ENCODE measurements around a stretch of chr10.

- PRO-cap, 2 experiments: no peak in any of the 2 experiments
- RAMPAGE, long total RNA, 4 experiments: no peak in any of the 4 experiments
Measured at GRCh38 chr10:80290827-80291291, 1.4 kb upstream of the MAT1A start.

DNA sequence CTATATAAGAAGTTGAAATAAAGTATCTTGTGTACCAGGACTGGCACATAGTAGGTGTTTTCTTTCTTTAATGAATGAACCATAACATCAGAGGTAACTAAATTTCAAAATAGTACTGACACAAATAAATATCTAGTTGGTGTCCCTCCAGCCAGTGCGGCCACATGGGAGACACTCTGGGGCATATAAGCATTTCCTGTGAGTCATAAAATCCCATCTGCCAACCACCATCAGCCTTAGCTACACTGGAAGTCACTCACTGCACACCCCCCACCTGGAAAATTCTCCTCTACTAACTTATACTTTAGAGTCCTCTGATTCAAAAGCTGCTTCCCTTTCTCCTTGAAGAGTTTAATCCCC is 32.5 kb downstream of the DYDC1 start:
- PRO-cap, 2 experiments: no peak in any of the 2 experiments
- RAMPAGE, long total RNA, 4 experiments: no peak in any of the 4 experiments

GRCh38 chr10:80414561-80414932 is 6.2 kb downstream of the PRXL2A start:
- PRO-cap, 2 experiments: no peak in any of the 2 experiments
- RAMPAGE, long total RNA, 4 experiments: no peak in any of the 4 experiments

DNA sequence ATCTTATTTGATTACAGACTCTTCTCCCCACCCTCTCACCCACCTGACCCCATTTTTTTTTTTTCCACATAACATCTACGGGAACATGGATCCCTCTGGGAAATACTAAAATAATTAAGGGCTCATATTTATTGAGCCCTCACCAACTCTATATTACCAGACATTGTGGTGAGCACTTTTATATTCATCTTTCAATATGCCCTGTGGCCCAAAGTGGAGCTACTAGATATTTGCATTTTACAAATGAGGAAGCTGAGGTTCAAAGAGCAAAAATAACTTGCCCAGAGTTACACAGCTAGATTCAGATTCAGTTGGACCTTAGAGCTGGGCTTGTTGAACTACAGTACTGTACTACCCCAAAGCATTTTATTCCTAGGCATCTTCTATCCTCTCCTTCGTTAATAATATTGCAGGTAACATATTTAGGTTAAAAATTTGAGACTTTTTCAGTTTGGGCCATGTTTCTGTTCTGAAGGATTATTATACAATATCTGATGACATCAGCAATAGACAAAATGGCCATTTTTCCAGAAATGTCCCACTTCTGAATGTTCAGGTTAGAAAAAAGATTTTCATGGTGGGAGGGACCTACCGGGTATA is 13.3 kb downstream of the PRXL2A start:
- PRO-cap, 2 experiments: no peak in any of the 2 experiments
- RAMPAGE, long total RNA, 4 experiments: no peak in any of the 4 experiments

- PRO-cap, 2 experiments: no peak in any of the 2 experiments
- RAMPAGE, long total RNA, 4 experiments: start-site peak on the plus strand in 1 of 4 experiments, at chr10:80491506-80491604 at its widest, 21 reads per replicate
Measured at GRCh38 chr10:80491379-80492103, 37.4 kb downstream of the TSPAN14 start.

GRCh38 chr10:80515849-80516446 is 21.8 kb upstream of the SH2D4B start:
- PRO-cap, 2 experiments: no peak in any of the 2 experiments
- RAMPAGE, long total RNA, 4 experiments: no peak in any of the 4 experiments

- PRO-cap, 2 experiments: no peak in any of the 2 experiments
- RAMPAGE, long total RNA, 4 experiments: no peak in any of the 4 experiments
Measured at GRCh38 chr10:80543747-80544286, 6.1 kb downstream of the SH2D4B start.

DNA sequence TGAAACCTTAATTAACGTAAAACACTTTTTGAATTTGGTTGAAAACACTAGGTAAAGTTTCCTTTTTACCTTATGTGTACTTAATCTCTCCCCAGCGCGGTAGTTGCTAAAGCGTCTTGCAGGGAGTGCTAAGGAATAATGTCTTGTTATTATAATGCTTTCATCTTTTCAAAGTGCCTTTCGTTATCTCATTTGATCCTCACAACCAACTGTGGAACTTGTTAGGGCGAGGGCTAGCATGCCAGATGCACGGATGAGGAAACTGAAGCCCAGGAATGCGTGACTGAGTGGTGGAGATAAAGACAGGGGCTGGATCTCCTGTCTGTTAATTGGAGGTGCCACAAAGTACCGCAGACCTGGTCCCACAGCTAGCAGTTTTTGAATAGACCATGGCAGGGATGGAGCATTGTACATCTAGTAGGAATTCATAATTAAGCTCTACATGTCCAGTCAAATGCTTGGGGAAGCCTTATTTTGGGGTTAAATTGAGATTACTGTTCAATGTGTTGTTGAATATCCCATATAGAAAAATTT is 234.3 kb downstream of the SH2D4B start:
- PRO-cap, 2 experiments: no peak in any of the 2 experiments
- RAMPAGE, long total RNA, 4 experiments: no peak in any of the 4 experiments

DNA sequence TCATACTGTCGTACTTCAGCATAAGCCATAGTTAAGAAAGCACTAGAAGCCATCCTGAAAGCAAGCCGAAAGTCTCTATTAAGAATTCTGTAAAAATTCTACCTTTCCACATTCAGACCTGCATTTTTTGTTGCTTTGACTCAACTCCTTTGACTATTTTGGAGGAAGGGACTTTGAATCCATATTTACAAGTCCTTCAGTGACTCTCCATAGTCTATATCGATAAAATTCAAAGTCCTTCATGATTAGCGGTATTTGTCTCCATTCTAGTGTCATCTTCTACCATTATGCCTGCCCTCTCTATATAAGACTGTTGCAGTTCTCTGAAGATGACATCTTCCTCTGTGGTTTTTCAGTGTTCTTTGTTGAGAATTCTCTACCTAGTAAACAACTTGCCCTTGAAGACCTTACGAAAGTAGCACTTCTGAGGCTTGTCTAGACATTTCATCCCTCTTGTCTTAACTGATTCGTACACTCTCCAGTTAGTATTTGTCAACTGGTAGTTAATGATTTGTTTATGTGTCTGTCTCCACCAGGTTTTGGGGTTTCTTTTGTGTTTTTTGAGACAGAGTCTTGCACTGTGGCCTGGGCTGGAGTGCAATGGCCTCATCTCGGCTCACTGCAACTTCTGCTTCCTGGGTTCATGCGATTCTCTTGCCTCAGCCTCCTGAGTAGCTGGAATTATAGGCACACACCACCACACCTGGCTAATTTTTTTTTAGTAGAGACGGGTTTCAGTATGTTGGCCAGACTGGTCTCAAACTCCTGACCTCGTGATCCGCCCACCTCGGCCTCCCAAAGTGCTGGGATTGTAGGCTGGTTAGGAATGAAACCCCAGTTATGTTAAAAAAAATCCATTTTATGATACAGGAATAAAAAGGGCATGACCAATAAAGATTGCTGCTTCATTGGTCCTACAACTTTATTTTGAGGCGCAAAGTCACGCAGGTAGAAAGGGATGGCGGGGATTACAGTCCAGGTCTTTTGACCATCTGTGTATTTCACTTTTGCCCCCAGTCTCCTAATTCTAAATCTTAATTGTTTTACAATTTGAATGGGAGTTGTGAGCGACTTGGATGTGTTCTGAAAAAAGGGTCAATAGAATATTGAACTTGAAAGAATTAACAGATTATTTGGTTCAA is 2.0 kb downstream of the CCSER2 start:
- PRO-cap, 2 experiments: peak in 1 of 2 experiments; most common minus-strand start position 277 of the sequence (in 1)
- RAMPAGE, long total RNA, 4 experiments: no peak in any of the 4 experiments

DNA sequence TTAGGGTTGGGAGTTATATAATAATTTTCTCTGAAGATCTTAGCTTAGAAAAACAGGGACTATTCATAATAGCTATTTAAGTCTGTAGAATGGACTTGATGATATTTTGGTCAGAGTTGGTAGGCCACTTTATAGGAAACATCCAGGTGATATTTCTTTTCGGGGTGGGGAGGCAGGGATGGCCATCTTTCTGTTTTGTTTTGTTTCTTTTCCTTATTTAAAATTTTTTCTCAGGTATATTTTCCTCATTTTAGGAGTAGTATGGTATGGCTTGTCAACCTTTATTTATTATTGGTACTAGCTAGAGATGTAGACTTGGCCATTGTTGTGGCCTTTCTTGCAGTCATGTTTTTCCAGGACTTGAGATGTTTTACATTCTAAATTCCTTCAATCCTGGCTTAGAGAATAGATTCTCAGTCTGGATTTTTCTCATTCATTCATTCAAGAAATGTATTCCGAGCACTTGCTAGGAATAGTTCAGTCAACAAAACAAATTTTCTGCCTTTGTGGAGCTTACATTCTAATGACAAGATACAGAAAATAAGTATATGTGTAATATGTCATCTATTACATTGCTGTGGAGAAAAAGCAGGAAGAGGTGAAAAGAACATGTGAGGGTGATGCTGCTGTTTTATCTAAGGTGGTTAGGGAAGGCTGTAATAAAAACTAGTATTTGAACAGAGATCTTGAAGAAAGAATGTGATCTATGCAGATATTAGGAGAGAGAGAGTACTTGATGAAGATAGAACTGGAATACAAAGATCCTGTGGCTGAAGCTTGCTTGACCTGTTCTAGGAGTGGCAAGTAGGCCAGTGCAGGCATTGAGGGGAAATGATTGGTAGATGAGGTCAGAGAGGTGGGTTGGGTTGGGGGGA is 7.7 kb downstream of the CCSER2 start:
- PRO-cap, 2 experiments: no peak in any of the 2 experiments
- RAMPAGE, long total RNA, 4 experiments: start-site peak on the plus strand in 1 of 4 experiments, centred at position 604 of the sequence, 5 reads per replicate

DNA sequence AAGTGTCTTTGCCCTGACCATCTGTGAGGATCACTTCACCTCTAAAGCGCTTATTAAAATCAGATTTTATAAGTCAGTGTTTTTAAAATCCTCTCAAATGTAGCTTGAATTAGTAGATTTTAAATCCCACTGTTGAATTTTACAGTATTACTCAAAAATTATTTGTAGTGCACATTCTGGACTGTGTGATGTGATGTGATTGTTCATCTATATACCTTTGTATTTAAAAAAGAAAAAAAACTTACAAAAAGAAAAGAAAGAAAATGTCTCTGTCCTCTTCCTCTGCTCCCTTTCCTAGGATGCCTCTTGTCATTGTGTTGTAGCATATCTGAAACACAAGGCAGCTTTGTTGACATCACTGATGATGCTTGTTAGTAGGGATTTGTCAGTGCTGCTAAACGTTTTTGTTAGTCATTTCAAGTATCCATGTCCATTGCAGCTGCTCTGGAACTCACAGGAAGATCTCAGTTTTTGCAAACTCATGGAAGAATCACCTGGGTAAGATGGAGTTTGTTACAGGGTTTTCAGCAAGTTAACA is 123.5 kb downstream of the CCSER2 start:
- PRO-cap, 2 experiments: no peak in any of the 2 experiments
- RAMPAGE, long total RNA, 4 experiments: no peak in any of the 4 experiments

DNA sequence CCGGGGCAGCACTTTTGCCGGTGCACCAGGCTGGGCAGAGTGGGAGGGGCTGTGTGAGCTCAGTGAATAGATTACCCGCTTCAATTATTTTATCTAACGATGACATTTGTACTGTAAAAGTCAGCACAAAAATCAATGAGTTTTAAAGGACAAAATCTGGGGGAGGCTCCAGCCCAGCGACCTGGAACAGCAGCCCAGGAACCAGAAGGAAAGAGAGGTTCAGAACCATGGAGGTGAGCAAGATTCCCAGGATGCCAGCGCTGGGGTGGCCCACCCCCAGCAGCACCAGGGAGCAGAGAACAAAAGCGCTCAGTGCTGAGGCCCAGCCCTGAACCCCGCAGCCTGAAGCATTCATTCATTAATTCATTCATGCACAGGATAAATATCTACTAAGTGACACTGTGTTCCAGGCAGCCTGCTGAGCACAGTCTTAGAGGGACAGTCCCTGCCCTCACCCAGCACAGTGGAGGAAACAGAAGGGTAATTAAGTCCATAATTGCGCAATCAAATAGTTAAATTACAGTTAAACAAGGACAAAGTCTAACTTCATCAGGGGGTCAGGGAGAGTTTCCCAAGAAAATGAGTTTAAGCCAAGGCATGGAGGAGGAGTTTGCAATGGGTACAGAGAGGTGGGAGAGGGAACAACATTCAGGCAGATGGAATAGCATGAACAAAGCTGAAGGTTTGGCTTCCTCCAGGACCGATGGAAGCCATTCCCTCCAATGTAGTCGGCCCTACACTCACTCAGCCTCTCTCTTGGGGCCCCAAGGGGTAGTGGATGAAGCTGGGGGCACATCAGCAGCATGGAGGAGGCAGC is 202.3 kb downstream of the GRID1 start:
- PRO-cap, 2 experiments: no peak in any of the 2 experiments
- RAMPAGE, long total RNA, 4 experiments: no peak in any of the 4 experiments

- PRO-cap, 2 experiments: no peak in any of the 2 experiments
- RAMPAGE, long total RNA, 4 experiments: no peak in any of the 4 experiments
Measured at GRCh38 chr10:86244455-86244883, 122.1 kb downstream of the GRID1 start.

DNA sequence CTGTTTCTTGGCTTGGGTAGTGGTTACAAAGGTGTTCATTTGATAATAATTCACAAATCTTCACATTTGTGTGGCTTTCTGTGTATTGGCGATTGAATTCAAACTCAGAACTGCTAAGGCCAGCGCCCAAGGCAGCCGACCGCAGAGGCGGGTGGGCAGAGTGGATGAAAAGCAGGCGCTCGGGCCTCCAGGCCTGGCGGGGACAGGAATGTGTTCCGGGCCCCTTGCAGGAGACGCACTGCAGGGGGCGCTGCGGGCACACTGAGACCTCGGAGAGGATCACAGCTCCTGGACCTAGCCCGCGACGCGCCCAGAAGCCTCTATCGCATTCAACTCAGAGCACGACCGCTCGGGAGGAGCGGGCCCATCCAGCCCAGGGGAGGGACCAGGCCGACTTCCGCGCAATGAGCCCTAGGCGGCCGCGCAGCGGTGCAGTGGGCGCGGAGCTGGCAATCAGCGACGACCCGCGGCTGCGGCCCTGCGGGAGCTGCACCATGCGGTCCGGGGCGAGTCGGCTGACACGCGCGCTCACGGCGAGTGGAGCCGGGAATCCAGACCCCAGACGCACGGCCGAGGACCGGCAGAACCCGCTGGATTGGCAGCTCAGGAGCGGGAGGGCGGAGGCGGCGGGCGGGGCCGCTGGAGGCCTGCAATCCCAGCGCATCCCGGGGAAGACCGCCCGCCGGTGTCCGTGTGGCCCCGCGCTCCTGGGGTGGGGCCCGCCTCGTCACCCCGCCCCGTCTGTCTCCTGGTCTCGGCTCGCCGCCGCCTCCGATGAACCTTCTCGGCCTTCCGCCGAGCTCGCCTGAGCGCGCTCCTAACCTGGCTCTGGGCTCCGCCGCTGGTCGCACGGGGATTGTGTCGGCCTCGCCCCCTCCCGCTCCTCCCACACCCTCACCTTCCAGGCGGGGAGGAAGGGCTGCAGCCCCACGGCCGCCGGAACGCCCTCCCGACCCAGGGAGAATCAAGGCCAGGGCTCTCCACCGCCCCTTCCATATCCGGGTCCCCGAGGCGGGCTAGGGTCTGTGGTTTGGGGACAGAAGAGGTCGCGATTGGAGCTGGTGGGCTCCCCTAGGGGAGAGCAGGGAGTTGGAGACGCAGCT is 33.5 kb upstream of the GRID1 start:
- PRO-cap, 2 experiments: no peak in any of the 2 experiments
- RAMPAGE, long total RNA, 4 experiments: no peak in any of the 4 experiments

DNA sequence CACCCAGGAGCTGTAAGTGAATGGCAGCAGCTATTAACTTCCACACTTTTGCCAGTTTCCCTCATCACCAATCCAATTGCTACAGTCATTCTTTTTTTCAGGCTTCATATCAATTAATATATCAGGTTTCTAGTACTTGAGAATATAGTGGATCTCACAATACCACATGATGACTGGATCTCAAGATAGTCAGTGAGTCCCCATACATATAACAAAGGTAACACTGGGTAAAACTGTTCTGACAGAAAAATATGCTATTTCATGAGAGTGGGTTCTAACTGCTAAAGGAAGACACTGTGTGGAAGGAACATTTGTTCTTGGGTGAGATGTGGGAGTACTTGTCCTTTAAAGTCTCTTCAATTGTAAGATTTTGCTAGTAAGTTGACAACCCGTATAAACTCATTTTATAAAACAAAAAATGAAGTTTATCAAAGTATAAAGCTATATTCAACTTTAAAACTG is 35.6 kb downstream of the WAPL start:
- PRO-cap, 2 experiments: no peak in any of the 2 experiments
- RAMPAGE, long total RNA, 4 experiments: no peak in any of the 4 experiments

GRCh38 chr10:86678988-86679638 is 10.8 kb downstream of the LDB3 start:
- PRO-cap, 2 experiments: no peak in any of the 2 experiments
- RAMPAGE, long total RNA, 4 experiments: no peak in any of the 4 experiments

GRCh38 chr10:86689302-86689844 is 21.1 kb downstream of the LDB3 start:
- PRO-cap, 2 experiments: no peak in any of the 2 experiments
- RAMPAGE, long total RNA, 4 experiments: no peak in any of the 4 experiments

- PRO-cap, 2 experiments: peak in 1 of 2 experiments; most common minus-strand start chr10:86733392 (in 1)
- RAMPAGE, long total RNA, 4 experiments: no peak in any of the 4 experiments
Measured at GRCh38 chr10:86733153-86733888, 23.1 kb upstream of the BMPR1A start.

DNA sequence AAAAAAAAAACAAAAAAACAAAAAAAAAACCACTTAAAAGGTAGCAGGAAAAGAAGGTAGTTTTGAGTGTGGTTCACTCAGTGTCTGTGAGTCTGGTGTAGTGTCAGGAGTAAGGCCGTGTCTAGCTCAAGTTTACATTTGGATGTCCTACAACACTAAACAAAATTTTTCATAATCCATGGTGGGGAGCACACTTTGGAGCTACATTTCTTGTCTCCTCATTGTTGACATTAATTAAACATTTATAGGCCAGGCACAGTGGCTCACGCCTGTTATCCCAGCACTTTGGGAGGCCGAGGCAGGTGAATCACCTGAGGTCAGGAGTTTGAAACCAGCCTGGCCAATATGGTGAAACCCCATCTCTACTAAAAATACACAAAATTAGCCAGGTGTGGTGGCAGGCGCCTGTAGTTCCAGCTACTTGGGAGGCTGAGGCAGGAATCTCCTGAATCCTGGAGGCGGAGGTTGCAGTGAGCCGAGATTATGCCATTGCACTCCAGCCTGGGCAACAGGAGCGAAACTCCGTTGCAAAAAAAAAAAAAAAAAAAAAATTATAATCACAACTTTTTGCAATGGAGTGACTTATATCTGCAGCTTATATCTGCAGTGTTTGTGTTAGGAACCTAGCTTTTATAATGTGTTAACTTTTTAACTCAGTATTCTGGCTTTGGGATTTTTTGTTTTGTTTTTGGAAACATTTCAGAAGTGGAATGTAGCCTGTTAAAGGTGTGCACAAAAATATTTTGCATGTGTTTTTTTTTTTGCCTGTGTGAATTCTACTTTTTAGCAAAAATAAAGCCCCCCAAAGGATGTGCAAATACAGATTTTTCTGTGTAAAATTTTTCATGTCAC is 20.9 kb upstream of the BMPR1A start:
- PRO-cap, 2 experiments: no peak in any of the 2 experiments
- RAMPAGE, long total RNA, 4 experiments: no peak in any of the 4 experiments

DNA sequence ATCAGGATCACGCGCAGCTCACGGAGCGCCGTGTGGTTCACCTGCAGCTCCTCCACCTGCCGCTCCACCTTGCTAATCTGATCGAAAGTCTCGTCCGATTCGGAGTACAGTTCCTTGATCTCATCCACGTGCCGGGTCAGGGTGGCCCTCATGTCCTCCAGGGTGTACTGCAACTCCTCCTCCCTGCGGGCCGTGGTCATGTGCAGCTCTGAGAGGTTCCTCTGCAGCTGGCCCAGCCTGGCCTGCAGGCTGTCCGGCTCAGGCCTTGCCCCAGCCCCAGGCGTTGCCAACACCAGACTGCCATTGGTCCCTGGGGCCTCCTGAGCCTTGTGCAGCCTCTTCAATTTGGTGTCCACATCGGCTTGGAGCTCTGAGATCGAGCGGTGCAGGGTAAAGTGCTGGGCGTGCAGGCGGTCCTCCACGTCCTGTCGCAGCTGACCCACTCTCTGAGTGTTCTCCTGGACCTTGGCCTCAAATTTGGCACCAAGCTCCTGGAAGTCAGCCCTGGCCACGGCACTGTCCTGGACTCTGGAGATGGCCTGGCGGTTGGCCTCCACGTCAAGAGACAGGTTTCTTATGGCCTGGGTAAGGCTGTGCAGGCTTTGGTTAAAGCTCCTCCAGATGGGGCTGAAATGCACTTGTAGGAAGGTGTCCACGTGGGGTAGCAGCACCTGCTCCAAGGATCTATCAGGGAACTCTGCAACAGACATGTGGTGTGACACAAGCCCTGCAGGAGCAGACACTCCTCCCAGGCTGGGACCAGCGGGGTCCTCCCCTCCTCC is 13.8 kb downstream of the MMRN2 start:
- PRO-cap, 2 experiments: no peak in any of the 2 experiments
- RAMPAGE, long total RNA, 4 experiments: start-site peak on the minus strand in 2 of 4 experiments, centred at positions 169 to 254 of the sequence, 12 to 21 reads per replicate

Data from upper lobe of left lung (tissue), 5 donors.